LUHMES (cell line): Measurements from ENCODE around the genes TTLL13 and FURIN.

- PRO-cap, result no peak
These were observed 10.6 kb downstream of the SEMA4B start for GRCh38 chr15:90211287-90212618.

DNA sequence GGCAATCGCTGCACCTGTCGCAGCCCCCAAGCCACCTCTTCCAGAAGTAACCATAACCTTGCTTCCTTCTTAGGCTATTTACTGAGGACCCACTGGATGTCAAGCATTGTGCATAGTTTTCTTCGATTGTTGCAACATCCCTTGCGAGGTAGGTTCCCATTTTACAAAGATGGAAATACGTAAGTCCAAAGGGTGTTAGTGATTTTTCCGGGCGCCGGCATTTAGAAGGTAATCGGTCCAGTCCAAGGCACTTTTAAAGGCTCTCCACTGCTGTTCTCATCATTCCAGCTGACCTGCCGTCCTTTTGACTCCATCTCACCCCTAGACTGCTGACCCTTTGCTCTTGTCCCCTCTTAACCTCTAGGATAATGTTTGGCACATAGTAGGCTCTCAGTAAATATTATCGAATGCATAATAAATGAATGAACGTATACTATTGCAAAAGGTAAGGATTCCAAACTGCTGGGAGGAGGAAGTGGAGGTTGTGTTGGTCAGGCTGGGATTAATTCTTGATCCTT lies 499 bp downstream of the GDPGP1 start:
- PRO-cap, result no peak

DNA sequence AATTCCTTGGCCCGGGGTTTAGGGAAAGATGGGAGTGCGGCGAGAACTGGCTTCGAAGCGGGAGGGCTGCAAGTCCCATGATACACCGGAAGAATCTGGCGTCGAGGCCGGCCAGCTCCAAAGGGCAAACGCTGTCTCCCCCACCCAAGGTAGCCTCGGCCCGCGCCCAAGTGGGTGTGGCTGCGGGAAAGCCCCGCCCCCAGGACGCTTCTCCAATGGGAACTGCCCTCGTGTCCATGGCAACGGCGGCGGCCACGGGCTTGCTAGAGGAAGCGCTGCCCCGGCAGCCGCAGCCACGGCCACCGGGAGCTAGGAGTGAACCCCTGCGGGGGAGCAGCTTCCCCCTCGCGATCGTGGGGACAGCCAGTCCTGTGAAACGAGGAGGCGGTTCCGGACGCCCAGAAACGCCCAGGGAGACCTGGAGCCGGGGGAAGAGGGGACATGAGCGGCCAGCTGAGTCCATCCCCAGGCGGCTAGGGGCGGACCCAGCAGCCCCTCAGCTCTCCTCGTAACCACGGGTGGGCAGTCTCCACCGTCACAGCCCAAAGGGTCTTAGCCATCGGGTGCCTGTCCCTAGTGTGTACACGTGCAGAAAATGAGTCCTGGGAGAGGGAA lies at the start of gene TTLL13:
TTLL13 (plus strand) TSS at position 266 of the 615 bp plus-strand sequence.
- PRO-cap, result bidirectional peak, plus-strand start at position 266 of the sequence, minus-strand start at position 98 of the sequence

DNA sequence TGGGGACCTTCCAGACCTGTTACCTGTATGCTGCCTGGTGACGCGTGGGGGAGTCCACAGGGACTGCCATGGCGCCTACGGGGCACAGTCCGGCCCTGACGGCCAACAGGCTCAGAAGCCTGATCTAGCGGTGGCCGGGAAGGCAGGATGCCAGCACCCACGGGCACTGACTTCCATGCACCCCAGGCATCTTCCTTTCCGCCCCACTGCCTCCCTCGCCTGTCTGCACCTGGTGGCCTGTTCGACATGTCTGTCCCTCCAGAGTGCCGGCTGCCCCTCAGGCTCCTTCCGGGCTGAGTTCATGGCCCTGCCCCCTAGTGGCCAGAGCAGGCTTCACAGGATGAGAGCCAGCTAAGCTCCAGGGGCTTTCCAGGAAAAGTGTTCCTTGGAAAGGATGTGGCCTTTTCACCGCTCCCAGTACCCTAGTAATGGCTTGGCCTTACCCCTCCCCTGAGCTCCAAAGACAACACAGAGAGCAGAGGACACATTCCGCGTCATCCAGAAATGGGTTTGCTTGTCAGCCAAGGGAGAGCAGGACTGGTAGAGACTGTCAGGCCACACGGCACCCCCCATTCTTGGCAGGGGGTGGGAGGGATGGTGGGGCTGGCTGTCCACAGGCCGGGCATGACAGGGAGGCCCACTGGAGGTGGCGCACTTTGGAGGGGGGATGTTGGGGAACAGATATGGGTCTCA lies 35.7 kb downstream of the NGRN start:
- PRO-cap, result unidirectional peak, minus-strand start at position 266 of the sequence

DNA sequence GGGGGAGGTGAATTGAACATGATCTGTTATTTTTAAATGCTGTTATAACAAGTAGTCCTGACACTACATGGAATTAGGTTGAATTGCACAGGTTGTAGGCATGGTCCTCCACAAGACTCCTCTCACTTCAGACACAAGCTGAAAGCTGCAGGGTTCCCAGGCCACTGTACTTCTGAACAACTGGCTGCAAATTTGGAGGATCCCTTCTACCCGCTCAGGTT lies 66.6 kb downstream of the IQGAP1 start:
- PRO-cap, result no peak

GRCh38 chr15:90486764-90487234 lies 42.9 kb upstream of the CRTC3 start:
- PRO-cap, result no peak

- PRO-cap, result no peak
These were observed 420 bp upstream of the CRTC3 start for GRCh38 chr15:90529271-90529734.

DNA sequence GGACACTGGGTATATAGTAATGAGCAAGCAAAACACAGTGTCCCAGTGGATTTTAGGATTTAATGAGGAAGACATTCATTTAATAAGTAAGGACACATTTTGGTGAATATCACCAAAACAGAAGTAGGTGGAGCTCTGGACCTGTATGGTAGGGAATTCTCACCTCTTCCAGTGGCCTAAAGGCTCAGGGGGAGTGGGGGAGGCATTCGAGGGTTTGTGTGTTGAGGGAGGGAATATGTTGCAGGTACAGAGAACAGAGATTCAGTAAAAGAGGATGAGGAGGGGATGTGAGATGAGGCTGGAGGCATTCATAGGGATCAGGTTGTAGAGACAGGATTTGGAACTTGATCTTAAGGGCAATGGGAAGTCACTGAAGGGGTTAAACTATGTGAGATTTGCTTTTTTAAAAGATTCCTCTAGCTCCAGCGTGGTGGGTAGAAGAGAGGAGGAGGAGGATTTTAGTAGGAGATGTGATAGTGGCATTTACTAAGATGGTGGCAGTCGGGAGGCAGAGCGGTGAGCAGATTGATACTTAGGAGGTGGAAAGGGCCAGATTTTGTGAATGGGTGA lies 4.0 kb downstream of the CRTC3 start:
- PRO-cap, result no peak

- PRO-cap, result no peak
These were observed 23.0 kb downstream of the CRTC3 start for GRCh38 chr15:90552759-90553093.

- PRO-cap, result no peak
These were observed 63.8 kb downstream of the CRTC3 start for GRCh38 chr15:90593331-90594130.

DNA sequence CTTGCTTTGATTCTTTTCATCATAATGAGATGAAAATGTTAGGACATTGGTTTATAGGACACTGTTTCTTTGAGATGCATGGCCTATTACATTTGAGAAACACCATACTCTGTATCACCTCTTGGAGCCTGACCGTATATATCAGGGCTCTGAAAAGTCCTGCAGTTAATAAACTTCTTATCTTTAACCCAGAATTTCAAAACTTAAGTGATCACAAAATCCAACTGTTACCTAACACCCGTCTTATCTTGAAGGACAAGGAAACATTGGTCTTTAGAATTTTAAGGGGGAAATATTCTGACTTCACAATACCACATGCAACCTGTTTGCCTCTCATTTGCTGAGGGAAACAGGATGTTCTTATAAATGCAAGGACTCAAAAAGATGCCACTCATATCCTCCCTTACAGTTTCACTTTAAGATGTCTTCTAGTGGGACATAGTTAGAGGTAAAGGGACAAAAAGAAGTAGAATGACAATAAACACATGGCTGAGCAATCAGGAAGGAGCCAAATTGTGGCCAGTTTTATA lies 67.8 kb downstream of the CRTC3 start:
- PRO-cap, result no peak

GRCh38 chr15:90598011-90598901 lies 68.5 kb downstream of the CRTC3 start:
- PRO-cap, result no peak

DNA sequence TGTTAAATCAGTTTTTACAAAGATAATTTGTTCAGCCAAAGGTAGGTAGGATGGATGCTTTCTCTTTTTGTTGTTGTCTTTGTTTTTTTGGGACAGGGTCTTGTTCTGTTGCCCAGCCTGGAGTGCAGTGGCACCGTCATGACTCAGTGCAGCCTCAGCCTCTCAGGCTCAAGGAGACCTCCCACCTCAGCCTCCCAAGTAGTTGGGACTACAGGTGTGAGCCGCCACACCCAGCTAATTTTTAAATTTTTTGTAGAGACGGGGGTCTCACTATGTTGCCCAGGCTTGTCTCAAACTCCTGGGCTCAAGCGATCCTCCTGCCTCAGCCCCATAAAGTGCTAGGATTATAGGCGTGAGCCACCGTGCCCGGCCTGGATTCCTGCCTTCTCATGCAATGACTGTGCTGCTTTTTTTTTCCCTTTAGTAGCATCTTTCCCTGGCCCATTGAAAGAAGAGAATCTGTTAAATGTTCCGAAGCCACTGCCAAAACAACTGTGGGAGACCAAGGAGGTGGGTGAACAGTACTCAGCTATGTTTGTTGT lies 87.8 kb downstream of the CRTC3 start:
- PRO-cap, result no peak

DNA sequence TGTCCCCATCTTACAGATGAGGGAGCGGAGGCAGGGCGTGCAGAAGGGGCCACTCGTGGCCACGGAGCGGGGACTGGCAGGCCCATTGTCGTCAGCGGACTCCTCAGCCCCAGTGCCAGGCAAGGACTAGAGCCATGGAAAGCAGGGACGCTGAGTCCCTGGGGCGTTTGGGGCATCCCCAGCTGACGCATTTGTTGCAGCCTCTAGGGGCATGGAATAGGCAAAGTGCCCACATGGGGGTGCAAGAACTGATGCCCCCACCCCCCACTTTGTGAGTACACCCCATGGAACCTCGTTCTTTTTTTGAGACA lies 29.8 kb upstream of the FURIN start:
- PRO-cap, result no peak

- PRO-cap, result no peak
These were observed 27.5 kb upstream of the FURIN start for GRCh38 chr15:90840753-90841478.

DNA sequence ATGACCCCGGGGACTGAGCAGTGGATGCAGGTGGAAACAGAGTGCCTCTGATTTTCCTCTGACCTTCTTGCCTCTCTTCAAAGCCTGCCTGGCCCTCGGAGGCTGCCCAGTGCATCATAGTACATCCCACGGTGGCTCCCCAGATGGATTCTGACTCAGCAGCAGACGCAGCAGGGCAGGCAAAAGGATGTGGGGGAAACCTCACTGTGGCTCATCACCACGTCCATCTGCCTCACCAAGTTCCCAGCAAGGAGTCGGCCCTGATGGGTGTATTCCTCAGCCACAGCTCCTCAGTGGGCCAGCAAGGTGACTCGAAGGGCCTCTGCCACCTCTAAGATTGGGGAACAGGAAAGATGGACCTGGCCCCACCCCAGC lies 15.7 kb upstream of the FURIN start:
- PRO-cap, result no peak

GRCh38 chr15:90857907-90858299 lies 10.5 kb upstream of the FURIN start:
- PRO-cap, result no peak

DNA sequence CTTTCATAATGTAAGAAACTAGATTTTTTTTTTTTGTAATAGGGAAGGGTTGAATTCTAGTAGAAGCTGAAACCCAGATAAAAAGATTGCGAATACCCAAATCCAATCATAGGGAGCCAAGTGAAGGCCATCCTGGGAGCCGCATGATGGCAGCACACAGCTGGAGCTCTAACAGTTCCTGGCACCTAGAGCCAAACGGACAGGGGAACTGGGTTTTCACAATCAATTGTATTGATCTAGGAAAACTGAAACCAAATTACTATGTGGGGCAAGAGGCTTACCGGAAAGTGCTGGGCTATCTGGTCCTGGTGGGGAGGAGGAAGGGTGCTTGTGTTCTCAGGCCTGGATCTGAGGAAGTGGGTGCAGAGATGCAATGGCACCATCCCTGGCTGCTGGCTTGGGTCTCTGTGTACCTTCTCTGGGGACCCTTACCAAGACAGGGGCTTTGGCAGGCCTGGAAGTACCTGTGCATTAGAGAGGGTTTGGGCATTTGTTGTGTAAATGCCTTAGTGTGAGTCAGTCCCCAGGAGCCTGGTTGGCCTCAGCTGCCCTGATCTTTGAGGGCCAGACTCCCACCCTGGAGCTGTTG lies 9.1 kb upstream of the FURIN start:
- PRO-cap, result no peak

DNA sequence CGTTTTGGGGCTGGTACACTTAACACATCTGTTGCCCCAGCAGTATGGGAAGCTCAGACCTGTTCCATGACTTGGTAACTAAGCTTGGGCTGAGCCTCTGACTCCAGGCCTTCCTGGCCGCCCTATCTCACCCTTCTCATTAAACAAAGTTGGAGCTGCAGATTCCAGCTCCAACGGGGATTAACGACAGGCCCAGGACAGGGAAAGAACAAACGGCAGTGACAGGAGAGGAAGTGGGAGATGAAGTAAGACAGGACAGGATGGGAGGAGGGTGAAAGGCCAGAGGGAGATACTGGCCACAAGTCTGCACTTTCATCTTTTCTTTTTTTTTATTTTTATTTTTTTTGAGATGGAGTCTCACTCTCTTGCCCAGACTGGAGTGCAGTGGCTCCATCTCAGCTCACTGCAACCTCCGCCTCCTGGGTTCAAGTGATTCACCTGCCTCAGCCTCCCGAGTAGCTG lies 8.5 kb upstream of the FURIN start:
- PRO-cap, result no peak

GRCh38 chr15:90867988-90868900 lies at the start of gene FURIN:
FURIN (plus strand) TSS chr15:90868588.
- PRO-cap, result no peak